ENCODE results near the genes RNF217 and NCOA7.

- RRBS = no CpG with 5 or more reads among the region's 5 CpGs
These were observed 122.8 kb upstream of the FAM184A start for GRCh38 chr6:119201032-119201930.

DNA sequence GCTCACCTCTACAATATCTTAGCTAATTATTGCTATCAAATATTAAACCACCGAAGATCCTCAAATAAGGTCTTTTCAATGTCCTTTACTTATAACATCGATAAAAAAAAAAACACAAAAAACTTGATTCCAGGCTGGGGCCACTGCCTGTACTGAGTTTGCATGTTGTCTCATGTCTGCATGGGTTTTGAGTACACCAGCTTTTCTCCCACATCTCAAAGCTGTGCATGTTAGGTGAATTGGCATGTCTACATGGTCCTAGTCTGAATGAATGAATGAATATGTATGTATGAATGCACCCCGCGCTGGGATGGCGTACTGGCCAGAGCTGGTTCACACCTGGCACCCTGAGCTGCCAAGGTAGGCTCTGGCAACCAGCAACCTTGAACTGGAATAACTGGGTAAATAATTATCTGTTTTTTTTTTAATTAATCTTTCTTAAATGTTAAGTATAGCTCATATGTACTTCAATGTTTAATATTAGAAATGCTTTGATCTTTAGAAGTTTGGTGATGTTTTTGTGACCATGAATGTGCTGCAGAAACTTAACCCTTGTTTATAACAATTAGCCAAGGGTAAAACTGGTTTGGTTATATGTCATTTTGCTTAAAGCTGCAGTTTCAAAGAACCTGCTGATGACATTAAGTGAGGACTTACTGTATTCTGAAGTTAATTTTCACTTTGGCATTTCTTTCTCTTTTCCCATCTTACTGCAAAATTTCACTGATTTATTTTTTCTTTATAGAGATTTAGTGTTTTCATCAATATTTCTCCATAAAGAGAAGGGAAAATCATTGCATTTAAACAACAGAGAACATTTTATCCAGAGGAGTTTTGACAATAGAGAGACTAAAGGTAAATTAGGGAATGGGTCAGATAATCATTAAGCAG, 130.9 kb downstream of the MAN1A1 start:
- RRBS = no CpG with 5 or more reads among the region's 5 CpGs

DNA sequence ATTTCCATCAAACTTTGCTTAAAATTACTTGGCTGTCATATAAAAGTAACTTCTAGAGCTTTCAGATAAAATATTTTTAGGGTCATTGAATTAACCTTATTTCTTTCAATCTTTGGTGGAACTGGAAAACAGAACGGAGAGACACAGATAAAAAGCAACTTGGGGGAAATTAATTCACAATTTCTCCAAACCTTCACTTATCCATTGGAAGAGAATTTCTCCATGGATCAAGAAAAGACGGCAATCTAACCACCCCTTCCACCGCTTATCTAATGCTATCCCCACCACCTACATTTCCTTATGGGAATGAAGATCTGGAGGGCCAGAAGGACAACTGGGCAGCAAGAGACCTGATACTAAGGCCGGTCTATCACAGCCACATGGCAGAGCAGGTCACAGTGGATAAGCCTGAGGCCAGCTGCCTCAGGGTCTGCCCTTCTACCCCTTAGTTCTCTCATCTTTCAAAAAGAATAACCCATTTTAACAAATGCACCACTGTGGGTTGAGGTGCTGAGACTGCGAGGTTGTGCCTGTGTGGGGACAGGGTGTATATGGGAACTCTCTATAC, 37.2 kb downstream of the MAN1A1 start:
- RRBS = no CpG with 5 or more reads among the region's 5 CpGs

- RRBS = no CpG with 5 or more reads among the region's 8 CpGs
These were observed 3.0 kb downstream of the MAN1A1 start for GRCh38 chr6:119346382-119347071.

DNA sequence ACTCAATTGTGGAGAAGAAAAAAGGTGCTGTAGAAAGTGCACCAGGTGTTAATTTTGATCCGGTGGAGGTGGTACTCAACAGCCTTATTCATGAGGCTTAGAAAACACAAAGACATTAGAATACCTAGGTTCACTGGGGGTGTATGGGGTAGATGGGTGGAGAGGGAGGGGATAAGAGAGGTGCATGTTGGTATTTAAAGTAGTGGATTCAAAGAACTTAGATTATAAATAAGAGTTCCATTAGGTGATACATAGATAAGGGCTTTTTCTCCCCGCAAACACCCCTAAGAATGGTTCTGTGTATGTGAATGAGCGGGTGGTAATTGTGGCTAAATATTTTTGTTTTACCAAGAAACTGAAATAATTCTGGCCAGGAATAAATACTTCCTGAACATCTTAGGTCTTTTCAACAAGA, 12.6 kb downstream of the GJA1 start:
- RRBS = no CpG with 5 or more reads among the region's 3 CpGs

DNA sequence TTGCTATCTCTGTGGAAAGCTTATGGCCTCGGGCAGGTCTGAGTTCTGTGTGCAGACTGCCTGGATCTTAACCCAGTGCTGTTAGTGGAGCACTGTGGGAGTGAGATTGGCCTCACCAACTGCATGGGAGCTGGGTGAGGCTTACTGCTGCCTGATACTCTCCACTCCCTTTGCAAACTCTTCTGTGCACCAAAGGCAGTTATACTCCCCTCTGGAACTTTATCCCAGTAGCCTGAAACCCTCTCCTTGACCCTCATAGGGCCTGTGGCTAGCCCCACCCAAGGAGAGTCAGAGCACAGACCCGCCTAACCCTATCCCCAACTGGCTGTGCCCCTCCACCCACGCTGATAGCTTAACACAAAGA, 41.4 kb upstream of the PKIB start:
- RRBS = no CpG with 5 or more reads among the region's 3 CpGs

- RRBS = no CpG with 5 or more reads among the region's 3 CpGs
These were observed 194.9 kb downstream of the TRDN start for GRCh38 chr6:123441784-123442239.

DNA sequence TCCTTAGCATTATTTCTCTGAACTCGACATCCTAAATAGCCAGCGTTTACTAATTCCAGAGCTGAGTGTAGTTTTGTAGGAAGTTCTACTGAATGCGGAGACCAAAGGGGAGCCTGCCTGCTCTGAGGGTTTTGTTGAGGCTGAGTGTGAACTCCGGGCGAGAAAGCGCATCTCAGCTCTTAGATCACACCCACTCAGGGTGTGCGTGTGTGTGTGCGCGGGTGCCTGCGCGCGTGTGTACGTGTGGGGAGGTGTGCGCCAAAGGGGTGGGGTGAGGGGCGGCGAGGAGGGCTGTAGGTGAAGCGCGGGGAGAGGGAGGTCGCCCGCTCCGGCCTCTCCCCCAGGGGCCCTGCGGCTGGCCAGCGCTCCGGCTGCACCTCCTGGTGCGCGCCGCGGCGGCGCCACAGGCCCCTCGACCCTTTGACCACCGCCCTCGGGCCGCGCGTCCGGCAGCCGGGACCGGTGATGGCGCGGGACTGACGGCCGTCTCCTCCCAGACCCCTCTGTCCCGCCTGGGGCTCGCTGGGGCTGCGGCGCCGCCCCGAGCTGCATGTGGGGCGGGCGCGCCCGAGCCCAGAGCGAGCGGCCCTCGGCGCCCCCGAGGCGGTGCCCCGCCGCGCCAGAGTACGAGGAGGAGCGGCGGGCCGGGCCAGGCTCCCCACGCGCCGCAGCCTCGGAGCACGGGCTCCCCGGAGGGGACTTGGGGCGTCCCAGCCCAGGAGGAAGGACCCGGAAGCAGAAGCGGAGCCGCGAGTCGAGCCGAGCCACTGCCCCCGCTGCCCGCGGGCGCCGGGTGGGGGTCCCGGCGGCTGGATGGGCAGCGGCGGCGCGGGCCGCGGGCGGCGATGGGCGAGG, at the start of gene RNF217:
TSS of gene RNF217 (plus strand) at position 738 of the 855 bp plus-strand sequence.
- RRBS = 9% methylated on average over 35 of the region's 95 CpGs

DNA sequence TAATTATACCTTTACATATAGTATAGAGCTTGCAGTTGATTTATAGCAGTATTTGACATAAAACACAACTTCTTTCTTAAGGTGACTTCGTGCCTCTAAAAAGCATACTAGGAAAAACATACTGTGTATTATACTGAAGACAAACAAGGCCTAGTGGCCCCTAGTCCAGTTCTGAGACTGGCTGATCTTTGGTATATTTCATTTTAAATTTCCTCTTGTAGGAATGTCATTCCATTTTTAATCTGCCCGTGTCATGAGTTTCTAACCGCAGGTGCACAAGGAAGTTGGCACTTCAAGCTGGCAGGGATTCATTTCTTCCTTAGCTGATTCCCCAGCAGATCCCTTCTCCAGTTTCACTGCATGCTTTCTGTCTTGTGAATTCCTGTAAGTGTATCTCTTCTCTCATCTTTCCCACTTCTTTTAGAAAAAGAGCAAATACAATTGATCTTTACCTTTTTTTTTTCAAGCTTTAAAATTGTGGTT, 36.8 kb downstream of the RNF217 start:
- RRBS = no CpG with 5 or more reads among the region's 3 CpGs

DNA sequence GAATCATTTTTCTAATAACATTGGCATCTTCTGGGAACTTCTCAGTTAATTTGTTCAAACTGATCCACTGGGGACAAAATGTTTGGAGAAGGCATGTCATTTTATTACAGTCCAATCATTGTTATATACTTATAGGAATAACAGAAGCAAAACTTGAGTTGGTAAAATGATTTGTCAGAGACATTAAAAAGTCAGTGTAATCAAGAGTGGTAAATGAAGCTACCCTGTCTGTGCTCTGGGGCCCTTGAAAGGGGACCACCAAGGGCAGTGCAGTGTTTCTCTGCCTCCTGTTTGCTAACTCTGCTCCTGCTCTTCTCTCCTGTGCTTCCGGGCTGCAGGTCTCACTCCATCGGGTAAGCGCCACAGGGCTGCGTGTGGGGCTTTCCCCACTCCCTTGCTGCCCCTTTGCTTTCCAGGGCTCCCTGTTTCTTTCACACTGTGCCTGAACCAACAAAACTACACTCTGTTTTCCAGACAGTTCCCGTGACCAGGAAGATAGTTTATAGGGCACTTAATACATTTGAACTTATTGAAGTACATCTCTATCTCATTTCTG, 50.0 kb downstream of the HDDC2 start:
- RRBS = no CpG with 5 or more reads among the region's 5 CpGs

- RRBS = no CpG with 5 or more reads among the region's 16 CpGs
These were observed 843 bp downstream of the HDDC2 start for GRCh38 chr6:125300790-125301458.

DNA sequence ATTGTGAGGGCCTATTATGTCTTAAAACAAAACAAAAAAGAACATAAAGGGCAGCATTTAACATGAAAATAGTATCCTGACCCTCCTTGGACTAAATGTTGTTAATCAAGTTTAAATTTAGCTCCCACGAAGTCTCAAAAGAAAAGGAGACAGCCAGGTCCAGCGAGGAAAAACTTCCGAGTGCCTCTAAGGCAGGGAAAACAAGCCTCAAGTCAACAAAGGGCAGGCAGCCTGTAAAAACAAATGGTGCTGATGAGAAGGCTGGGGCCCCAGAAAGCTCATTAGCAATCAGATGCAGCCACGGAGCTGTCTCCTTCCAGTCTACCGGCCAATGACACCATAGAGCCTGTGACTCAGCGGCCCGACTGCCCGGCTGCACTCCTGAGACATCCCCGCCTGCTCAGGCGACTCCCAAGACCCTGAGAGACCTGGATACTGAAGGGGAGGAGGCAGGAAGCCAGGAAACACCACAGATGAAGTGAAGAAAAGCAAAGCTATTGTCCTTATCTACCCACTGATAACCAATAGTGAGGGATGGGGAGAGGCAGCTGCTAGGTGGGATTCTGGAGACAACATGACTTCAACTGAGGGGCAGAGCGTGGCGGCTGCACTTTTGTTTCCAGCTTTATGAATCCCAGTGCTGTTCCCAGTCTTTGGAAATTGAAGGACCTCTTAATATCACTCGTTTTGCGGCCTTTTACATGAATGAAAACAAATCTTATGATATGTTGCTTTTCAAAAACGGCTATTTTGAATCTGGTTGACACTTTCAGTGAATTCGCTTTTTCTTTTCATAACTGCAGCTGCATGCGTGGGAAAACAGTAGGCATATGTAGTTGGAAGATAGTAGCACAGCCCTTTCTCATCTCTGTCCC, 120.2 kb upstream of the HDDC2 start:
- RRBS = no CpG with 5 or more reads among the region's 17 CpGs

DNA sequence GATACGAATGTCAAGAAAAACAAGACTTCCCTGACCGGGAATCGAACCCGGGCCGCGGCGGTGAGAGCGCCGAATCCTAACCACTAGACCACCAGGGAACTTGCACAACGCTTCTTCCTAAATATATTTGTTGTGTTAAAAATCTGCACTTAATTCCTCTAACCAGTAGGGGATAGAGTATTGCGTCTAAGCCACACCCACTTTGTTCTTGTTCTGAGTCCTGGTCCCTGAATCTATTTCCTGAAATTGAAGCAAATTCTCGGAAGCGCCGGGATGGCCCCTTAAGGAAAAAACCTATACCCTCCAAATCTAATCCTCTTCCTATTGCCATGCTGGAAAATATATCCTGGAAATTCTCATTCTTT, 10.6 kb upstream of the NCOA7 start:
- RRBS = no CpG with 5 or more reads among the region's 14 CpGs

- RRBS = 2% methylated on average over 64 of the region's 119 CpGs
These were observed at the start of gene NCOA7 for GRCh38 chr6:125790347-125791424. NCOA7 (plus strand) TSS chr6:125790960.

DNA sequence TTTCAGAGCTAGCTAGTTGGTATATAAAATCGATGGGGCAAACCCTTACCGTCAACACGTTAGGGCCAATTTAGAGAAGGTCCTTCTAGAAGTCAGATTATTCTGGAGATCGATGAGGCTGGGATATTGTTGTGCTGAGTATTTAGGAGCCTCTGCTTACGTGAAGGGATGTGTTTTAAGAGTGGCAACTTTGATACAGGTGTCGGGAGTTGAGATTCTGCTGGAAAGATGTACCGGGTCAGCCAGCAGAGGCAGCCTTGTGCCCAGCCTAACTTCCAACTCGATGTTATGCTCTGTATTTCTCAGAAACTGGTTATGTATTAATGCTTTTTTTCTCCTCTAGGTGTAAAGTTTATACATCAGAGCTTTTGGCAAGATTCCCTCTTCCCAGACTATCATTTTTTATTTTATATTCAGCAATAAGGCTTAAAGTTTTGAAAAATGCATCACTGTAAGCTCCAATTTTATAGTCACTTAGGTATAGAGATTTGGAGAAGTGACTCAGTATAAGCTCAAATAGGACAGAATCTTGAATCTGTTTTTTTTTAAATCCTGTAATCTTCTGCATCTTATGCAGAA, 860 bp downstream of the NCOA7 start:
- RRBS = no CpG with 5 or more reads among the region's 8 CpGs

DNA sequence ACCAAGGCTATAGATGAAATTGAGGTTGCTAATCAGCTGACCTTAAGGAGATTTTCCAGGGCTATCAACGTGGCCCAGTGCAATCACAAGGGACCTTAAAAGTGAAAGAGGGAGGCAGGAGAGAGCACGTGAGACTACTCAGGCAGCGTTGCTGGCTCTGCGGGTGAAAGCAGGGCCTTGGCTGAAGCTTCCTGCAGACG, 78.7 kb downstream of the NCOA7 start:
- RRBS = no CpG with 5 or more reads among the region's 5 CpGs

DNA sequence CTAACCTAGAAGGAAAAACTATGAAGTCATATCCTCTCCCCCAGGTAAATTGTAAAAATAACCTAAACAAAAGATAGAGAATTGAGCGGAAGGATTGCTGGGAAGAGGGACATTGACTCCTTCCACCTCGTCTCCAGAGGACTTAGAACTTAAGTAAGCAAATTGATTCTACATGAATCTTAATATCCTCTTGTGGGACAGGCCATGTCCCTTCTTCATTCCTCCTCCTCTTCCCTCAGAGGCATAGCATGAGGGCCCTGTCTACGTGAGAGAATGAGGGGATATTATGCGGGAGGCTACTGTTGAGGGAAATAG, 49.7 kb upstream of the HINT3 start:
- RRBS = no CpG with 5 or more reads among the region's 4 CpGs

GRCh38 chr6:125942778-125943542, 13.6 kb upstream of the HINT3 start:
- RRBS = no CpG with 5 or more reads among the region's 11 CpGs

DNA sequence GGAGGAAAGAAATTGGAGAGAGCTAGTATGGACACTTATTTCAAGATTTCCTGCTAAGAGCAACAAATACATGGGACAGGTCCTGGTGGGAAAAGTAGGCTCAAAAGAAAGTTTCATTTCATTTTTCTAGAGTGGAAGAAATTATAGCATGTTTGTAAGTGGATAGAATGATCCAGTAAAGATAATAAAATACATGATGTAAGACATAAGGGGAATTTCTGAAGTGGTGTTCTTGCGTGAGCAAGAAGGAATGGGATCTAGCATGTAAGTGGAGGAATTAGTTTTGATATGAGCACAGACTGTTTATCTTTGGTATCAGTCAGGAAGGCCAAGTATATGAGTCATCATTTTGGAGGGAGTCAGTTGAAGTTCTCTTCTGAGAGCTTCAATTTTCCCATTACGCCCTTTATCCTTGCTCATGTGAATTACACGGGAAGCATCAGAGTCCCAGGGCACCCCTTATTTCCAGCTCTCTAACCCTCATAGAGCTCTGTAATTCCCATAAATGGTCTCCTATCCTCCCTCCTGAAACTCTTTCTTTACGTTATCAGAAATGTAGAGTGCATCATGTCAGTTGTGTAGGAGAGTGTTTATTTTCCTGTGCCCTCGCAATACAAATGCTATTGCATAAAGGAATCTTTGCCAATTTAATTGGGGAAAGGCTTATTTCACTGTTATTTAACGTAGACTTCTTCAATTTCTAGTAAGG, 10.3 kb upstream of the HINT3 start:
- RRBS = no CpG with 5 or more reads among the region's 6 CpGs

DNA sequence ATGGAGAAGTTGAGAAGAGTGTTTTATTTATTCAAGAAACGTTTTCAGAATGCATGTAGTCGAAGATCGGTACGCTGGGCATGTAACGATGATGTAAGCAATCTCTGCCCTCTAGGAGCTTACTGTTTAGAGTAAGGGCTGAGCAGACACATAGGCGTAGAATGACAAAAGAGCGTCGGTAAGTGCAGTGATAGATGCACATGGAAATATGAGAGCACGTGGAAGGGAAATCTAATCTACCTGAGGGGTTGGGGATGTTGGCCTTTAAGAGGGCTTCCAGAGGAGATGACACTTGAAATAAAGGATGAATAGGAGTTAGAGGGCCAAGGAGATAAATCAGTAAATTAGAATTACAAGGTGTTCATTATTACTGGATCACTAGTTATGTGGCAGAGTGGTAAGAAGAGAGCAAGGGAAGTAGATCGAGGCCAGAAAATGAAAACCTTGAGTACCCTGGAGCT, 712 bp downstream of the TRMT11 start:
- RRBS = no CpG with 5 or more reads among the region's 10 CpGs

Measured in HL-60 (cell line).